ENCODE measurements around a stretch of chrX.

GRCh38 chrX:123860547-123860825, 633 bp downstream of the XIAP start:
- RAMPAGE, long total RNA: no peak
- RRBS: no CpG with 5 or more reads among the region's 3 CpGs
PRO-cap:
- standard: no peak
- CoPRO, capped RNA only, 2 experiments: peak in 1 of 2 experiments; most common plus-strand start chrX:123860720 (in 1); most common minus-strand start chrX:123860671 (in 1)
- CoPRO, capped and uncapped RNA, 2 experiments: peak in 1 of 2 experiments; most common plus-strand start chrX:123860703 (in 1); most common minus-strand start chrX:123860644 (in 1)
- CoPRO, uncapped RNA only, 2 experiments: peak in 1 of 2 experiments; most common plus-strand start chrX:123860578 (in 1)
CAGE:
- cytosol, long polyA plus RNA: no peak
- long polyA plus RNA: no peak
- nucleolus, long total RNA: no peak
- nucleus, long polyA plus RNA: no peak

DNA sequence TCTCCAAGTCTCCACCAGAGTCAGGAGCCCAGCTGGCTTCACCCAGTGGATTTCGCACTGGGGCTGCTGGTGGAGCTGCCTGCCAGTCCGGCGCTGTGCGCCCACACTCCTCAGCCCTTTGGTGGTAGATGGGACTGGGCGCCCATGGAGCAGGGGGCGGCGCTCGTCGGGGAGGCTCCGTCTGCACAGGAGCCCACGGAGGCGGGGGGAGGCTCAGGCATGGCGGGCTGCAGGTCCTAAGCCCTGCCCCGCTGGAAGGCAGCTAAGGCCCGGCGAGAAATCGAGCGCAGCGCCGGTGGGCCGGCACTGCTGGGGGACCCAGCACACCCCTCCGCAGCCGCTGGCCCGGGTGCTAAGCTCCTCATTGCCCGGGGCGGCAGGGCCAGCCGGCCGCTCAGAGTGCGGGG, 370.8 kb downstream of the TEX13C start:
- RAMPAGE, long total RNA: no peak
- RRBS: 30% methylated on average over 4 of the region's 29 CpGs
PRO-cap:
- standard: no peak
- CoPRO, capped RNA only, 2 experiments: no peak in any of the 2 experiments
- CoPRO, capped and uncapped RNA, 2 experiments: no peak in any of the 2 experiments
- CoPRO, uncapped RNA only, 2 experiments: no peak in any of the 2 experiments
CAGE:
- cytosol, long polyA plus RNA: no peak
- long polyA plus RNA: no peak
- nucleolus, long total RNA: no peak
- nucleus, long polyA plus RNA: no peak

GRCh38 chrX:126985871-126986431, 166.4 kb downstream of the PRR32 start:
- RAMPAGE, long total RNA: no peak
- RRBS: 5% methylated on average over 5 of the region's 11 CpGs
PRO-cap:
- standard: no peak
- CoPRO, capped RNA only, 2 experiments: no peak in any of the 2 experiments
- CoPRO, capped and uncapped RNA, 2 experiments: no peak in any of the 2 experiments
- CoPRO, uncapped RNA only, 2 experiments: no peak in any of the 2 experiments
CAGE:
- cytosol, long polyA plus RNA: no peak
- long polyA plus RNA: no peak
- nucleolus, long total RNA: no peak
- nucleus, long polyA plus RNA: no peak

GRCh38 chrX:129603761-129604254, 50.9 kb downstream of the APLN start:
- RAMPAGE, long total RNA: no peak
- RRBS: no CpG with 5 or more reads among the region's 12 CpGs
PRO-cap:
- standard: bidirectional peak, plus-strand start at chrX:129604114, minus-strand start at chrX:129604051
- CoPRO, capped RNA only, 2 experiments: peak in 2 of 2 experiments; most common plus-strand start chrX:129604143 (in 2); most common minus-strand start chrX:129604051 (in 2)
- CoPRO, capped and uncapped RNA, 2 experiments: peak in 1 of 2 experiments; most common plus-strand start chrX:129604073 (in 1); most common minus-strand start chrX:129604048 (in 1)
- CoPRO, uncapped RNA only, 2 experiments: peak in 1 of 2 experiments; most common plus-strand start chrX:129603894 (in 1)
CAGE:
- cytosol, long polyA plus RNA: no peak
- long polyA plus RNA: no peak
- nucleolus, long total RNA: no peak
- nucleus, long polyA plus RNA: no peak

- RAMPAGE, long total RNA: no peak
- RRBS: no CpG with 5 or more reads among the region's 12 CpGs
PRO-cap:
- standard: no peak
- CoPRO, capped RNA only, 2 experiments: no peak in any of the 2 experiments
- CoPRO, capped and uncapped RNA, 2 experiments: no peak in any of the 2 experiments
- CoPRO, uncapped RNA only, 2 experiments: no peak in any of the 2 experiments
CAGE:
- cytosol, long polyA plus RNA: no peak
- long polyA plus RNA: no peak
- nucleolus, long total RNA: no peak
- nucleus, long polyA plus RNA: no peak
Measured at GRCh38 chrX:129646167-129646963, 8.4 kb downstream of the APLN start.

GRCh38 chrX:129717717-129718678, 20.8 kb upstream of the XPNPEP2 start:
- RAMPAGE, long total RNA: no peak
- RRBS: no CpG with 5 or more reads among the region's 9 CpGs
PRO-cap:
- standard: no peak
- CoPRO, capped RNA only, 2 experiments: no peak in any of the 2 experiments
- CoPRO, capped and uncapped RNA, 2 experiments: no peak in any of the 2 experiments
- CoPRO, uncapped RNA only, 2 experiments: no peak in any of the 2 experiments
CAGE:
- cytosol, long polyA plus RNA: no peak
- long polyA plus RNA: no peak
- nucleolus, long total RNA: no peak
- nucleus, long polyA plus RNA: no peak

DNA sequence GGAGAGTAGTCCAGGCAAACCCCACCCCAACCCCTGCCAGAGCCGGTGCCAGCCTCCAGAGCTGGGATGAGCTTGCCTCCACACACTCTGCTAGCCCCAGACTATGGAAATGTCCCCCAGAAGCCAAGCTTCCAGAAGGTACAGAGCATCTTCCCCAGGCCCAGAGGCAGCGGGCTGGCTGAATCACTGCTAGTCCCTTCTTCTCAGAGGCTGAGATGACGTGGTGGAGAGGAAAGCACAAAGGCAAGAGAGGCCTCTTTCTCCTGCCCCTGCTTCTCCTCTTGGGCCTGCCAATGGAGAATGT, 2.0 kb downstream of the SASH3 start:
- RAMPAGE, long total RNA: no peak
- RRBS: no CpG with 5 or more reads among the region's 3 CpGs
PRO-cap:
- standard: no peak
- CoPRO, capped RNA only, 2 experiments: no peak in any of the 2 experiments
- CoPRO, capped and uncapped RNA, 2 experiments: no peak in any of the 2 experiments
- CoPRO, uncapped RNA only, 2 experiments: no peak in any of the 2 experiments
CAGE:
- cytosol, long polyA plus RNA: no peak
- long polyA plus RNA: no peak
- nucleolus, long total RNA: no peak
- nucleus, long polyA plus RNA: no peak

GRCh38 chrX:130085515-130086362, 24.6 kb downstream of the ELF4 start:
- RAMPAGE, long total RNA: no peak
- RRBS: no CpG with 5 or more reads among the region's 10 CpGs
PRO-cap:
- standard: no peak
- CoPRO, capped RNA only, 2 experiments: no peak in any of the 2 experiments
- CoPRO, capped and uncapped RNA, 2 experiments: no peak in any of the 2 experiments
- CoPRO, uncapped RNA only, 2 experiments: no peak in any of the 2 experiments
CAGE:
- cytosol, long polyA plus RNA: no peak
- long polyA plus RNA: no peak
- nucleolus, long total RNA: no peak
- nucleus, long polyA plus RNA: no peak

GRCh38 chrX:130105975-130106431, 4.3 kb downstream of the ELF4 start:
- RAMPAGE, long total RNA: no peak
- RRBS: no CpG with 5 or more reads among the region's 11 CpGs
PRO-cap:
- standard: no peak
- CoPRO, capped RNA only, 2 experiments: no peak in any of the 2 experiments
- CoPRO, capped and uncapped RNA, 2 experiments: no peak in any of the 2 experiments
- CoPRO, uncapped RNA only, 2 experiments: no peak in any of the 2 experiments
CAGE:
- cytosol, long polyA plus RNA: no peak
- long polyA plus RNA: no peak
- nucleolus, long total RNA: no peak
- nucleus, long polyA plus RNA: no peak

GRCh38 chrX:130174147-130174611, 2.4 kb downstream of the RAB33A start:
- RAMPAGE, long total RNA: no peak
- RRBS: no CpG with 5 or more reads among the region's 8 CpGs
PRO-cap:
- standard: no peak
- CoPRO, capped RNA only, 2 experiments: no peak in any of the 2 experiments
- CoPRO, capped and uncapped RNA, 2 experiments: no peak in any of the 2 experiments
- CoPRO, uncapped RNA only, 2 experiments: no peak in any of the 2 experiments
CAGE:
- cytosol, long polyA plus RNA: no peak
- long polyA plus RNA: no peak
- nucleolus, long total RNA: no peak
- nucleus, long polyA plus RNA: no peak

- RAMPAGE, long total RNA: no peak
- RRBS: 90% methylated on average over 2 of the region's 9 CpGs
PRO-cap:
- standard: no peak
- CoPRO, capped RNA only, 2 experiments: no peak in any of the 2 experiments
- CoPRO, capped and uncapped RNA, 2 experiments: no peak in any of the 2 experiments
- CoPRO, uncapped RNA only, 2 experiments: no peak in any of the 2 experiments
CAGE:
- cytosol, long polyA plus RNA: no peak
- long polyA plus RNA: no peak
- nucleolus, long total RNA: no peak
- nucleus, long polyA plus RNA: no peak
Measured at GRCh38 chrX:130256449-130256648, 12.3 kb downstream of the ZNF280C start.

DNA sequence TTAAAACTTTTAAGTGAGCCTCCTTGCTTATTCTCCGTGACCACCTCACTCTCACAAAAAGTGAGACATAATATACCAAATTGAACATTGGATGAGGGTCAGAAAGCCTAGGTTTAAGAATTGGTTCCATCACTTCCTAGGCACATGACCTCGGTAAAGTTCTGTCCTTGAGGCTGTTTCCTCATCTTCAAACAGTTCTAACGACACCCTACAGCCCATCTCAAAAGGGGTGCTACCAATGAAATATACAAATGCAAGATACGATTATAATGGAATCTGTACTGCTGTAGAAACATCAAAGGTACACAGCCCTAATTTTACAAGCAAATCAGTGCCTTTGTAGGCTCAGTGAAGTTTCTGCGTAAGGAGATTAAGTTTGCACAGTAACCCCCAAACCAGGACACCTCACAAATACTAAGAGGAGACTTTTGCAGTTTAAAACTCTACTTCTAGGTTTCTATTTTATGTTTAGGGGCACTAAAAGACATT, 1.3 kb downstream of the ZNF280C start:
- RAMPAGE, long total RNA: no peak
- RRBS: no CpG with 5 or more reads among the region's 5 CpGs
PRO-cap:
- standard: no peak
- CoPRO, capped RNA only, 2 experiments: no peak in any of the 2 experiments
- CoPRO, capped and uncapped RNA, 2 experiments: no peak in any of the 2 experiments
- CoPRO, uncapped RNA only, 2 experiments: no peak in any of the 2 experiments
CAGE:
- cytosol, long polyA plus RNA: no peak
- long polyA plus RNA: no peak
- nucleolus, long total RNA: no peak
- nucleus, long polyA plus RNA: no peak

DNA sequence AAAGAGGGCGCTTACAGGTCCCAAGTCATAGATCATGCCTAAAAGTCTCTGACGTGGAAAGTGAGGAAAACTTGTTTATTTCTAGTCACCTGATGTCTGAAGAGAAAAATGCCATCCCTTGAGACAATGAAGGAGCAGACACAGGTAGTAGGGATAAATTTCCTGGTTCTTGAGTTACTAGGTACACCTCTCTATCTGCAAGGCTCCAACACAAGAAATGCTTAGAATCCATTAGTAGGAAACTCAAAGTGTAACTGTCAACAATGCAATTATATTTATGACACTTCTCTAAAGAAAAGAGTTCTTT, 233.4 kb downstream of the ENOX2 start:
- RAMPAGE, long total RNA: no peak
- RRBS: no CpG with 5 or more reads among the region's 2 CpGs
PRO-cap:
- standard: no peak
- CoPRO, capped RNA only, 2 experiments: no peak in any of the 2 experiments
- CoPRO, capped and uncapped RNA, 2 experiments: no peak in any of the 2 experiments
- CoPRO, uncapped RNA only, 2 experiments: no peak in any of the 2 experiments
CAGE:
- cytosol, long polyA plus RNA: no peak
- long polyA plus RNA: no peak
- nucleolus, long total RNA: no peak
- nucleus, long polyA plus RNA: no peak

- RAMPAGE, long total RNA: no peak
- RRBS: no CpG with 5 or more reads among the region's 4 CpGs
PRO-cap:
- standard: no peak
- CoPRO, capped RNA only, 2 experiments: no peak in any of the 2 experiments
- CoPRO, capped and uncapped RNA, 2 experiments: no peak in any of the 2 experiments
- CoPRO, uncapped RNA only, 2 experiments: no peak in any of the 2 experiments
CAGE:
- cytosol, long polyA plus RNA: no peak
- long polyA plus RNA: no peak
- nucleolus, long total RNA: no peak
- nucleus, long polyA plus RNA: no peak
Measured at GRCh38 chrX:130842624-130843165, 60.3 kb downstream of the ENOX2 start.

GRCh38 chrX:131828061-131828417, 195.1 kb upstream of the STK26 start:
- RAMPAGE, long total RNA: no peak
- RRBS: no CpG with 5 or more reads among the region's 3 CpGs
PRO-cap:
- standard: unidirectional peak, plus-strand start at chrX:131828153
- CoPRO, capped RNA only, 2 experiments: no peak in any of the 2 experiments
- CoPRO, capped and uncapped RNA, 2 experiments: no peak in any of the 2 experiments
- CoPRO, uncapped RNA only, 2 experiments: no peak in any of the 2 experiments
CAGE:
- cytosol, long polyA plus RNA: no peak
- long polyA plus RNA: no peak
- nucleolus, long total RNA: no peak
- nucleus, long polyA plus RNA: no peak

- RAMPAGE, long total RNA: no peak
- RRBS: no CpG with 5 or more reads among the region's 8 CpGs
PRO-cap:
- standard: no peak
- CoPRO, capped RNA only, 2 experiments: no peak in any of the 2 experiments
- CoPRO, capped and uncapped RNA, 2 experiments: no peak in any of the 2 experiments
- CoPRO, uncapped RNA only, 2 experiments: no peak in any of the 2 experiments
CAGE:
- cytosol, long polyA plus RNA: no peak
- long polyA plus RNA: no peak
- nucleolus, long total RNA: no peak
- nucleus, long polyA plus RNA: no peak
Measured at GRCh38 chrX:132025160-132025532, 2.0 kb downstream of the STK26 start.

GRCh38 chrX:132489215-132490128, 634 bp upstream of the MBNL3 start:
- RAMPAGE, long total RNA: no peak
- RRBS: 38% methylated on average over 15 of the region's 110 CpGs
PRO-cap:
- standard: no peak
- CoPRO, capped RNA only, 2 experiments: no peak in any of the 2 experiments
- CoPRO, capped and uncapped RNA, 2 experiments: no peak in any of the 2 experiments
- CoPRO, uncapped RNA only, 2 experiments: no peak in any of the 2 experiments
CAGE:
- cytosol, long polyA plus RNA: no peak
- long polyA plus RNA: no peak
- nucleolus, long total RNA: no peak
- nucleus, long polyA plus RNA: no peak

- RAMPAGE, long total RNA: no peak
- RRBS: no CpG with 5 or more reads among the region's 8 CpGs
PRO-cap:
- standard: no peak
- CoPRO, capped RNA only, 2 experiments: no peak in any of the 2 experiments
- CoPRO, capped and uncapped RNA, 2 experiments: no peak in any of the 2 experiments
- CoPRO, uncapped RNA only, 2 experiments: no peak in any of the 2 experiments
CAGE:
- cytosol, long polyA plus RNA: no peak
- long polyA plus RNA: no peak
- nucleolus, long total RNA: no peak
- nucleus, long polyA plus RNA: no peak
Measured at GRCh38 chrX:132490129-132490383, 1.2 kb upstream of the MBNL3 start.

DNA sequence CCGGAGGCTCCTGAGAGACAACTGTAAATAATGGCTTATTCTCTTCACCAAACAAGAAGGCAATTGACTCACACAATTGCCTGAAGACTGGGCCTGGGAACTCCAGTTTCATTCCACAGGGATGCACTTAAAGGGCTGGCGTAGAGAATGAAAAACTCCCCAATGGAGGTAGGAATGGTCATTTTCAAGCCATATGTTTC, 29.5 kb downstream of the TFDP3 start:
- RAMPAGE, long total RNA: no peak
- RRBS: no CpG with 5 or more reads among the region's 2 CpGs
PRO-cap:
- standard: no peak
- CoPRO, capped RNA only, 2 experiments: no peak in any of the 2 experiments
- CoPRO, capped and uncapped RNA, 2 experiments: no peak in any of the 2 experiments
- CoPRO, uncapped RNA only, 2 experiments: no peak in any of the 2 experiments
CAGE:
- cytosol, long polyA plus RNA: no peak
- long polyA plus RNA: no peak
- nucleolus, long total RNA: no peak
- nucleus, long polyA plus RNA: no peak

DNA sequence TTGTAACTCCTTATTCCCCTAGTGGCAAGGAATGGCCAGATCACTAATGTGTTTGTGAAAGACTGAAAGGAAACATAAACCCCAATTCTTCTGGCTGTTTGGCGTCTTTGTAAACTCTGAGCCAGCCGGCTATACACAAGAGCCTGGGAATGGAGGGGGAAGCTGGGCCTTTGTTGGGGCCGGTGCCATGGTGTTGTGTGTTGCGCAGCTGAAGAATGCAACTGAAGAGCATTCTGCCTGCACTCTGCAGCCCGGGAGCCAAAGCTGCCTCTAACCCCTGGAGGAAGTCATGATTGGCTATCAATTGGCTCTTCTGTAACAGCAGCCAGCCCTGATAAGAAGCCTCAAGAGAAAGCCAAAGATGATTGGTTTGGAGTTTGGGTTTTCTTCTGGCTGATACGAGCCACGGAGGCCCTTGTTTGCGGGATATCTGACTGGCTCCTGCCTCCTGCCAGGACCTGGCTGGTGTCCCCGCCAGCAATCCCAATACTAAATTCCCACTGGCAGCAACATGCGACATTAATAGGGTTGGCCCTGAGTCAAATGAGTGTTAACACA, 89.8 kb upstream of the TFDP3 start:
- RAMPAGE, long total RNA: no peak
- RRBS: 6% methylated on average over 3 of the region's 10 CpGs
PRO-cap:
- standard: no peak
- CoPRO, capped RNA only, 2 experiments: no peak in any of the 2 experiments
- CoPRO, capped and uncapped RNA, 2 experiments: no peak in any of the 2 experiments
- CoPRO, uncapped RNA only, 2 experiments: no peak in any of the 2 experiments
CAGE:
- cytosol, long polyA plus RNA: no peak
- long polyA plus RNA: no peak
- nucleolus, long total RNA: no peak
- nucleus, long polyA plus RNA: no peak